Smooth muscle cell (in vitro differentiated cells): ENCODE results near the genes C1orf74 and HHAT.

- RAMPAGE, long total RNA: no peak
Observed at GRCh38 chr1:207853353-207853721, 57.6 kb downstream of the CD34 start.

GRCh38 chr1:207890051-207891088 is 20.6 kb downstream of the CD34 start:
- RAMPAGE, long total RNA: no peak

- RAMPAGE, long total RNA: no peak
Observed at GRCh38 chr1:207892991-207893308, 18.0 kb downstream of the CD34 start.

DNA sequence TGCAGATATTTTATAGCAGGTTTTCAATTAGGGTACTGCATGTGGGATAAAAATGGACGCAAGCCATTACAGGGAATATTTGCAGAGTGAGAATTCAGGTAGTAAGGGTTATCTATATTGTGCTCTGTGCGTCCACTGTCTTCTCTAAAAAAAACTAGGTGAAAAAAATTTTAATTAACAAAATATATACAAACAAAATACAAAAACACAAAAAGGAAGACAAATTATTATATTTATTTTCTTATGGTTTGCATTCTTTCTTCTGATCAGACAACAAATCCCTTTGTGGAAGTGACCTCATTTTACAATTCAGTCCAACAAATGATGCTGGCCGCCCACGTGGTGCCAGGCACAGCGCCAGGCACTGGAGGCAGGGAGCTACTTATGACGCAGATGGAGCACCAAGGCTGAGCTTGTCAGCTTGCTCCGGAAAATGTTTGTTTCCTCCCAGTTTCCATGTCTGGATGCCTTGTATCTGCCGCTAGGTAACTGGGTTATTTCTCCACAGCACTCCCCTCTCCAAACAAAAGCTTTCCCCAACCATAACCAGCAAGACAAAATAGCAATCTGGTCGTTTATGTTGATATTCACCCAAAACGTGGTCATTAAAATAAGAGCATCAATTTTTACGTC is 30.7 kb upstream of the CD34 start:
- RAMPAGE, long total RNA: no peak

DNA sequence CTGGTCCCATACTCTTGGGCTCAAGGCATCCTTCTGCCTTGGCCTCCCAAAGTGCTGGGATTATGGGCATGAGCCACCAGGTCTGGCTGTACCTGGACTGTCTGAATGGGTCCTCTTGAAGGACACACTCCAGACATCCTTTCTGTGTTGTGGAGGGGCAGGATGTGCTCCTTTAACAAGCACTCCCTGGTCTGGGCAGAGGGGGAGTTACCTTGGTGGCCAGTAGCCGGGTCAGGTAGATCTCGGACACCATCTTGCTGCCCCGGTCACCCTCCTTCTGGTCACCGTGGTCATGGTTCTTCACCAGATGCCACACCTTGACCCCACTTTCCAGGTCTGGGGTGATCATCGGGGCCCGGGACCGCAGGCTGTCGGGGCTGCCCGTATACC is 122.2 kb upstream of the CD34 start:
- RAMPAGE, long total RNA: no peak

- RAMPAGE, long total RNA: no peak
Observed at GRCh38 chr1:208131892-208132698, 112.1 kb downstream of the PLXNA2 start.

DNA sequence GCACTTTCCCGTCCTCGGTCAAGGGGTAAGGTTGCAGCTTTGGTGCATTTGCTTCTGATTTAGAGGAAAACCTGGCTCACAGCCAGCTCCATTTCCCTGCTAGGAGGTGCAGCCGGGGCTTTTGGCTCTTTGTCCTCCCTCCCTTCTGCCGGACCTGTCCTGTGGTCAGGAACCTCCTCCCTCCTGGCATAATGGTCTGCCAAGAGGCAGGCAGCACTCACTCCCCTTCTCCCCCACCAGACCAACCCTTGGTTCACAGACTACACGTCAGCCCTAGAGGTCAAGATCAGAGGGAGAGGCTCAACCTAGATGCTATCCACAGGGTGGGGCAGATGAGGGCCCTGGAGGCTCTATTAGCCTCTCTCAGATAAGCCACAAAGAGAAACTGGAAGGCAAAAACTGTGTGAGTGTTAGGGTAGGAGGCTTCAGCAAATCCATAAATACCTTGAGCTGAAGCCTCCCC is 64.9 kb downstream of the PLXNA2 start:
- RAMPAGE, long total RNA: no peak

DNA sequence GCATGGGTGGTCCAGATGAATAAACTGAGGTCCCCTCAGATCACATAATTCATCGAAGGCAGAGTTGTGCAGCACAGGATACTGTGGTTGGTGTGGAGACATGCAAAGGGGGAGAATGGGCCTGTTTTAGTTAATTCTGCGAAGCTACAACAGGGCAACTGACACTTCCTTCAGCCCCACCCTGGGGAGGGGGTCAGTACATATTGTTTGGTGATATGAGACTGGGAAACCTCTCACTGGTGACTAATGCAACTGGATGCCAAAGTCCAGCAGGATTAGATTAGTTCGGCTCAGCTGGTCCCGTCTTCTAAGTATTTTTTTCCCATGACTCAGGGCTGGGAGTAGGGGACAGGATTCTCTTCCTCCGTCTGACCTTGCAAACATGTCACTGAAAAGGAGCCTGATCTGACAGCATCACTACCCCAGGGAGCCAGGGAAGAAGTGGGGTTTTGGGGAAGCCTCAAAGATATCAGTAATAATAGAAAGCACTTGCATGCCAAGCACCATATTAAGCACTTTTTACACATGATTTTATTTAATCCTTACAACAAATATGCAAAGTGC is 42.9 kb downstream of the PLXNA2 start:
- RAMPAGE, long total RNA: no peak

DNA sequence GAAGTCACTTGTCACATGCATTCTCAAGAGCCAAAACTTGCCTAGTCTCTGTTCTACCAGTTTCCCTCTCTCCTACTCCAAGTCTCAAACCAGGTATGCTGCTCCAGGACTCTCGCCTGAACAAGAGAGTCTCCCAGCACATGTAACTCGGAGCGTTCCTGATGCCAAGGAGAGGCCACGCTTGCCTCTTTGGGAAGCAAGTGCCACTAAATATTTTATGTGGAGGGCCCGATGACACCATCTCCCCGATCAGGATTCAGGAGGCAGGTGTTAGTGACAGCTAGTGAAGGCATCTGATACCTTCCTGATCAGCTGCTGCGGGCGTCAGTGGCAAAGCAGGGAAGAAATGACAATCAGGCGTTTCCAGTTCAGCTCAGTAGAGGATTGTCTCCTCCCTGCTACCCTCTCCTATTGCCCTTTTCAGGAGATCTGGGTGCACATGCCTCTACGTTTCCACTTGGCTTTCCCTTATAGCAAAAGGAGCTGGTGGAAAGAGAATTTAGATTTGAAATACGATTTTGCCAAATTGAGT is 21.8 kb downstream of the PLXNA2 start:
- RAMPAGE, long total RNA: no peak

GRCh38 chr1:208222825-208223448 is 21.2 kb downstream of the PLXNA2 start:
- RAMPAGE, long total RNA: no peak

DNA sequence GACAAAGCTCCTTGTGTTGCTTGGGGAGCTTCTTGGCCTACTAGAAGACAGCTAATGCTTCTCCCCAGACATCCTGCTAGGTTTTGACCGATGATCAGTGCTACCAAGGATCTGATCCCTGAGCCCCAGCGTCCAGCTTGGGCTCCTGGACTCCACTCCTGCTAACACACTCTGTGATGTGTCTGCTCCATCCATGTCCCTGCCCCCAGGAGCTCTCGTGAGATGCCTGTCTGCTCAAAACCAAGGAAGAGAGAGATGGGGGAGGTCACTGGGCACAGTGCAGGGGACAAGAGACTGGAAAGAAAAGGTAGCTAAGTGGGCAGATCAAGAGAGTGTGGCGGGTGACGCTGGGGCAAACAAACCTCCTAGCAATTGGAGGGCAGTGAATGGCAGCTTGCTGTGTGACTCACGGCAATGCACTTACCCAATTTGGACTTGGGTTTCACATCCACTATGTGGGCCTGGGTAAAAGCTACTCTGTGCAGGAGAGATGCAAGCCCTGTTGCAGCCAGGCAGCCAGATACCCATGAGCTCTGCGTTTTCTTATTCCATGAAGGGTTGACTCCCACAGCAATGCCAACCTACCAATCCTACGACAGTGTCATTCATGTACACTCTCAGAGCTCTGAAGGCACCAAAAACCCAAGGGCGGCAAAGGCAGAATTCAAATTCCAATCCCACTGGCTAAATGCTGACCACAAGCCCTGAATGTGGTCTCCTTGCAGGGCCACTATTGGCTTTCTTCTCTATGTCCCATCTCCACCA is 9.5 kb downstream of the PLXNA2 start:
- RAMPAGE, long total RNA: no peak

GRCh38 chr1:209133056-209133474 is 450.4 kb upstream of the CAMK1G start:
- RAMPAGE, long total RNA: no peak

- RAMPAGE, long total RNA: no peak
Observed at GRCh38 chr1:209626783-209627531, 25.3 kb downstream of the LAMB3 start.

DNA sequence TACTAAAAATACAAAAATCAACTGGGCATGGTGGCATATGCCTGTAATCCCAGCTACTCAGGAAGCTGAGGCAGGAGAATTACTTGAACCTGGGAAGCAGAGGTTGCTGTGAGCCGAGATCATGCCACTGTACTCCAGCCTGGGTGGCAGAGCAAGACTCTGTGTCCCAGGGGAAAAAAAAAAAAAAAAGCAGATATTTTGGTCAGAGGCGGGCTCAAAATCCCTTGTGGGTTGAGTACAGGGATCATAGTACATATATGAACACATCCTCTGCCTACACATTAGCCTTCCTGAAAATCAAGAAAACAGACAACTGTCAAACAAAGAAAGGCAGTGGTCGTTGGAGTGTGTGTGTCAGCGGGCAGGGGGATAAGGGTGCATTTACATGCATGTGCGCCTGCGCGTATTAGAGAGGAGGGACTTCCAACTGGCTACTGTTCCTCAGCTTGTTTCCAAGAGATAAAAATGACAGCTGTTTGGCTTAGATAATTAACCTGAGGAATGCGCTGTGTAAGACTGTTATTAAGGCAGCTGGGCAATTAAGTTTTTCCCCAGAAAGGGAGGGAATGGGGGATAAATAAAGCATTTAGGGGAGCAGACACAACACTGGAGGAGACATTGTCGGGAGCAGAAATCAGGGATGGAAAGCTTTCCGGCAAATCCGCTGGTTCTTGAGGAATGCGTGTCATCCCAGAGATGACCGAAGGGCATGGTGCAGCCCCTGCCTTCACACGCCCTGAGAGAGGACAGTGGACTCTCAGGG is 6.5 kb downstream of the LAMB3 start:
- RAMPAGE, long total RNA: no peak

GRCh38 chr1:209765865-209766546 is 10.2 kb downstream of the TRAF3IP3 start:
- RAMPAGE, long total RNA: no peak

- RAMPAGE, long total RNA: no peak
Observed at GRCh38 chr1:209783879-209784938, at the start of gene C1orf74. Gene C1orf74, minus strand, starts transcription at chr1:209784559.

DNA sequence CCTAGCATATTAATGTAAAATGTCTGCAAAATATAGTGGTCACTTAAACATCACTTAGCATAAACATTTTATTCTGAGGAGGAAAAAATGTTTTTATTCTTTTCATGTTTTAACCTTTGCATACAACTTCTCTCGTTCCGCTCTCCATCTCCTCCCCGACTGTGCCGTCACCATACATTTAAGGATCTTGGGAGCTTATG is 131.9 kb downstream of the SYT14 start:
- RAMPAGE, long total RNA: no peak

DNA sequence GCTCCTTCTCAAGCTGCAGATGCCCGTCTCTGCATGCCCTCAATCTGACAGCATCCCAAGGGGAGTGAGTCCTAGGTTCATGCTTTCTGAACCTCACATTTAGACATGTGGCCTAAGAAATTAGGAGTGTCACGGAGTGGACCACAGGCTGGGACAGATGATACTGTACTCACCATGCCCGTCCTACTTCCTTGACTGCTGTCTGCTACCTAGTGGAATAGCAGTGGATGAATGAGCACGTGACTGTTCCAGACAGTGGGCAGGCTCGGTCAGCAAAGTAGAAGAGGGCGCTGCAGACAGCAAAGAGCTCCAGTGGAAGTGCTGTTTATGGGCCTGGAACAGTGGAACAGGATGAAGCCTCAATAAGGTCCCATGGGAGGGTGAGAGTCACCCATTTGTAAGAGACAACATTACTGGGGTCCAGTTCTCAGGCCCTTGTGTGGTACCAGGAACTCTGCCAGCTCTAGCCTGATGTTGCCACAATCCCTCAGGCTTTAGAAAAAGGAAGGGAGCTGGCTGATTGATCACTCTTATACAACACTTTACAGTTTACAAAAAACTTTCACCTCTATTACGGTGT is 25.4 kb downstream of the SERTAD4 start:
- RAMPAGE, long total RNA: no peak

- RAMPAGE, long total RNA: start-site peak on the plus strand at chr1:210328879-210328988, 20 and 26 reads in 2 replicates
Observed at GRCh38 chr1:210328474-210329683, at the start of gene HHAT. Gene HHAT, plus strand, starts transcription at chr1:210328902.

GRCh38 chr1:210987914-210988325 is 146.0 kb downstream of the KCNH1 start:
- RAMPAGE, long total RNA: no peak